ENCODE measurements around a stretch of chr2.

GRCh38 chr2:88656571-88657046 lies 29.3 kb upstream of the EIF2AK3 start:
- RRBS: no CpG with 5 or more reads among the region's 5 CpGs

DNA sequence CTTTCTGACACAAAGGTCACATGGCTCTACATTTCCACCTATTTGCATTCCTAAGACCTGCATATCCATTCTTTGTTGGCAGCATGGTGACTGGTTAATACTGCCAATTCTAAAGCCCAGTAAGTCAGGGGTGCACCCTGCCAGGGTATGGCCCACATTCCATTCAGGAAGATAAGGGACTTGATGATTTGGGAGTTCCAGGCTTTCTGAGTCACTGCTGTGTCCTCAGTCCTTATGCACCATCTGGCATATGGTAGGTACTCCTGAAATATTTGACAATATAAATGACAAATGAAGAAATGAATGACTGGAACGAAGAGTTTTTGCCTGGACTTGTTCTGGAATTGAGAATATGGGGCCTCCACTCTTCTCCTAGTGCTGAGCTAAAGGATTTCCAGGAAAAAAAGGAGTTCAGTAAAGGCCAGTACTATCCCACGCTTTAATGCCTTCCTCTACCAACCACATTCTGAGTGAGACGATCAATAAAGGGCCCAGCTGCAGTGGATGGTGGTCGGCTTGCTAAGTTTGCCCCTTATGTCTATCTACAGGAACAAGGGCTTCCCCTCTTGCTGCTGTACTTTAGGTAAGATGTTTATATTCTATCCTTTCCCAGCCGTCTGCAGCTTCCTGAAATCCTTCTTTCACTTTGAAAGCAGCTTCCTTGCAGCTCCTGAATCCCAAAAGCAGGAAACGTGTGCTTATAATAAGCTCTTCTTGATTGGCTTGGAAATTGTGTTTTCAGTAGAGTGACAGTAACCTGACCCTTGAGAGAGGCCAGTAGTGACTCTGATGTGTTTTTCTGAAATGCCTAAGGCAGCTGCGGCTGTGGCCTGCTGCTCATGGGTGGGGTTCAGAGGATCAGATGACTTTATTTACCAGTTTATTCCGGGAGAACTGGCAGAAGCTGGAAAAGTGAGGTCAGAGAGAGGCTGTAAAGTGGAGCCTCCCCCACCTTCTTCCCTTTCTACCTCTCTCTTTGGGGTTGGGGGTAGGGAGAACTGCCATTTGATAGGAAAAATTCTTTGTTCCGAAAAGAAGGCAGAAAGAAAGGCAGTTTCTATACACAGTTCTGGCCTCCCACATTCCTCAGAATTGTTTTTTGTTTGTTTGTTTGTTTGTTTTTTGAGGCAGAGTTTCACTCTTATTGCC lies 32.0 kb upstream of the EIF2AK3 start:
- RRBS: no CpG with 5 or more reads among the region's 9 CpGs

GRCh38 chr2:88841277-88842131 lies 150.0 kb downstream of the RPIA start:
- RRBS: no CpG with 5 or more reads among the region's 9 CpGs

- RRBS: no CpG with 5 or more reads among the region's 16 CpGs
These were observed 167.9 kb downstream of the RPIA start for GRCh38 chr2:88859280-88859950.

- RRBS: no CpG with 5 or more reads among the region's 10 CpGs
These were observed 188.9 kb downstream of the RPIA start for GRCh38 chr2:88880375-88880815.

GRCh38 chr2:89027611-89027947 lies 336.1 kb downstream of the RPIA start:
- RRBS: no CpG with 5 or more reads among the region's 1 CpG

DNA sequence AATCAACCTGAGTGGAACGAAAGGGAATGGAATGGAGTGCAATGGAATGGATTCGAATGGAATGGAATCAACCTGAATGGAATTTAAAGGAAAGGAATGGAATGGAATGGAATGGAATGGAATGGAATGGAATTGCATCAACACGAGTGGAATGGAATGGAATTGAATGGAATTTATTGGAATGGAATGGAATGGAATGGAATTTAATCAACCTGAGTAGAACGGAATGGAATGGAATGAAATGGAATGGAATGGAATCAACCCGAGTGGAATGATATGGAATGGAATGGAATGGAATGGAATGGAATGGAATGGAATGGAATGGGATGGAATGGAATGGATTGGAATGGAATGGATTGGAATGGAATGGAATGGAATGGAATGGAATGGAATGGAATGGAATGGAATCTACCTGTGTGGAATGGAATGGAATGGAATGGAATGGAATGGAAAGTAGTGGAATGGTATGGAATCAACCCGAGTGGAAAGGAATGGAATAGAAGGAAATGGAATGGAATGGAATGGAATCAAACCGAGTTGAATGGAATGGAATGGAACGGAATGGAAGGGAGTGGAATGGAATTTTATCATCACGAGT lies 1147.0 kb downstream of the RPIA start:
- RRBS: no CpG with 5 or more reads among the region's 9 CpGs

DNA sequence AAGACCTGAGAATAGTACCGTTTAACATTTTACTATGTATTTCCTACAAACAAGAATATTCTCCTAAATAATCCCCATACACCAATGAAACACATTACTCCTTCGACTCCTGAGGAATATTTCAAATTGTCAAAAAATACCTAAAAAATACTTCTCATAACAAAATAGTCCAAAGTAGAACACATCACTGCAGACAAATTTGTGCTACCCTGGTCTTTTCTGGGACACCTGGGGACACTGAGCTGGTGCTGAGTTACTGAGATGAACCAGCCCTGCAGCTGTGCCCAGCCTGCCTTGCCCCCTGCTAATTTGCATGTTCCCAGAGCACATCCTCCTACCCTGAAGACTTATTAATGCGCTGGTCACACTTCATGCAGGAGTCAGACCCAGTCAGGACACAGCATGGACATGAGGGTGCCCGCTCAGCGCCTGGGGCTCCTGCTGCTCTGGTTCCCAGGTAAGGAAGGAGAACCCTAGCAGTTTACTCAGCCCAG lies 1518.2 kb downstream of the RPIA start:
- RRBS: no CpG with 5 or more reads among the region's 5 CpGs

DNA sequence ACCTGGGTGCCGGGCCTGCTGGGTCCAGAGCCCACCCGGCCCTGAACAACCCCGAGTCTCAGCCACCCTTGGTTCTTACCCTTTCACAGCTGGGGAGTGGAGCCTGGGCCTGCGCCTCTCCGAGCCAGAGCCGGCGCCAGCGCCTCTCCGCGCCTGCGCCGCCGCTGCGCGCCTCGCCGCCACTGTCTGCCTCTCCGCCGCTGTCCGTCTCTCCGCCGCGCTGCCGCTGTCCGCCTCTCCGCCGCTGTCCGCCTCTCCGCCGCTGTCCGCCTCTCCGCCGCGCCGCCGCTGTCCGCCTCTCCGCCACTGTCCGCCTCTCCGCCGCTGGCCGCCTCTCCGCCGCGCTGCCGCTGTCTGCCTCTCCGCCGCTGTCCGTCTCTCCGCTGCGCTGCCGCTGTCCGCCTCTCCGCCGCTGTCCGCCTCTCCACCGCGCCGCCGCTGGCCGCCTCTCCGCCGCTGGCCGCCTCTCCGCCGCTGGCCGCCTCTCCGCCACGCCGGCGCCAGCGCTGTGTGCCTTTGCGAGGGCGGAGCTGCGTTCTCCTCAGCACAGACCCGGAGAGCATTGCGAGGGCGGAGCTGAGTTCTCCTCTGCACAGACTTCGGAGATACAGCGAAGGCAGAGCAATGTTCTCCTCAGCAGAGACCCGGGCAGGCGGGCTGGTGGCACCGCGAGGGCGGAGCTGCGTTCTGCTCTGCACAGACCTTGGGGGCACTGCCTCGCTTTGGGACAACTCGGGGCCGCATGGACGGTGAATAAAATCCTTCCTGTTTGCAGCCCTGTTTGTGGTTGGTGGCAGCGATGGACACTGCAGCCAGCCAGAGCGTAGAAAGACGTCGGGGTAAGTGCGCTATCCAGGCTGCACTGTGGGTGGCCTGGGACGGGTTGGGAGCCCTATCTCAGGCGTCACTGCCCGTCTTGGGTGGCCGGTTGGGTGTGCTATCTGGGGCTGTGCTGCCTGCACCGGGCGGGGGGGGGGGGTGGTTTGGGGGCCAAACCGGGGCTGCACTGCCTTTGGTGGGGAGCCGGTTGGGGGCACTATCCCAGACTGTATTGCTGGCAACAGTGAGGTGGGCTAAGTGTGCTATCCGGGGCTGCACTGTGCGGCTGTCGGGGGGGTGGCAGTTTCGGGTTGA lies 1553.8 kb downstream of the RPIA start:
- RRBS: no CpG with 5 or more reads among the region's 107 CpGs

DNA sequence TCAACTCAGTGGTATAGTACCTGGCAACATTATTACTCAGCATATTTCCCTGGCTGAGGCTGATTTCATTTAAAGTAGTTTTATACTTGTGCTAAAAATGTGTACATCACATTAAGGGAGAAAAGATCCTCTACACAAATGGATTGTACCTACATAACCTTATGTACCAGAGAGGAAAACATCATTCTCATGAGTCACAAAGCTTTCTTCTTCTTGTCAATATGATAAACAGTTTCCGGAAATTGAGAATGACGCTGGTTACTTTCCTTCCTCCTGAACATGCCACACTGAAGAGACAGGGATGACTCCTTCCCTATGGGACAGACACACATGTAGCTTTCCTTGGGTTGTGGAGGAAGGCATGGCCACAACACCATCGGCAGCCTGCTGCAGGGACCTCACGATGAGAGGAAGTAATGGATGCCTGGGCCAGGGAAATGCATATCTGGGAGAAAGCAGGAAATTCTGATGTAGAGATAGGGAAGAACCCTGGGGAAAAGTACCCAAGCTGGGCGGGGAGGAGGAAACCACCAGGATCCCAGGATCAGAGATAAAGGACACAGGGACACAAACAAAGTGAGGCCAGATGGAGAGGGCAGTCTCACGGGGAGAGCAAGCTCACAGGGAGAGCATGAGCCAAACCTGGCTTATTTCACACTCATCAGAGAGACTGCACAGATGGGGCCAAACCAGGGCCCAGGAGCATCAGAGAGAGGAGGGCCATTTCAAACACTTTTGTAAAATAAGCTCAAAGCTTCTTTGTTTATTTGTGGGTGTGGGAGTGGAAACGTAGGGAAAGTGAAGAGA lies 10.7 kb upstream of the AQP7B start:
- RRBS: no CpG with 5 or more reads among the region's 7 CpGs

- RRBS: no CpG with 5 or more reads among the region's 7 CpGs
These were observed 76.2 kb downstream of the TEKT4 start for GRCh38 chr2:94947511-94947740.

DNA sequence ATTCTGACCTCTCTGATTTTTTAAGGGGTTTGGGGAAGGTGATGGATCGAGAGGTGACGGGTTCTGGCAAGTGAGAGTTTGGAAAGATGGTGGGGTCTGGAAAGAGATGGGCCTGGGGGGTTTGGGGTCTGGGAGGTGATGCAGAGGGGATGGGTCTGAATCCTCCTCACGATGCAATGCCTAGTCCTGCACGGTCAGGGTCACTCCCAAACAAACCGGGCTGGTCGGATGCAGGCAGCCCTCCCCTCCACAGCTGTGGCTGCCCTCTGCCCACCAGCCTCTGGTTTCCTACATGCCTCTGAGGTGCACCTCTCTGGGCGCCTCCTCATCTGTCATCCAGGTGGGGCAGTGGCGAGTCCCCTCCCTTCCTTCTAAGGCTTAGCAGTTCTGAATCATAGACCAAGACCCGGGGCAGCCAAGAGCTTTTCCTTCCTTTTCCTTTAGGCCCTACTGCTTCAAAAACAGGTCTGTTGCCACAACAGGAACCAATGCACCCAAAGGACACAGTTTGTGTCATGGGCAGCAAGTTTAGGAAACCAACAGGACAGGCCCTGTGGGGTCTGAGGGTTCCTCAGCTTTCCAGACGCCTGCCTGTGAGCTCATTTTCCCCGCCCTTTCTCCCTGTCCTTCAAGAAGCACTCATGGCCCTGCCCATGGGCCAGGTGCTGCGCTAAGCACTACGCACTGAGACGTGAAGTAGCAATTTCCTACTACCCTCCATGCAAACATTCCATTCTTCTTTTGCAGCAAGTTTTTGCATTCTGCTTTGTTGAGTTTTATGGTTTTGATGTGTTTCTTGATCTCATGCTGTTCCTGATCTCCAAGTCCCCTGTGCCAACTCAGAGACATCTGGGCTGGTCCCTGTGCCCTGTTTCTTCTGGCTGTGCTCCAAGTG lies 6.5 kb upstream of the MAL start:
- RRBS: no CpG with 5 or more reads among the region's 14 CpGs

GRCh38 chr2:95115515-95115769 lies 6.2 kb downstream of the MRPS5 start:
- RRBS: no CpG with 5 or more reads among the region's 3 CpGs

DNA sequence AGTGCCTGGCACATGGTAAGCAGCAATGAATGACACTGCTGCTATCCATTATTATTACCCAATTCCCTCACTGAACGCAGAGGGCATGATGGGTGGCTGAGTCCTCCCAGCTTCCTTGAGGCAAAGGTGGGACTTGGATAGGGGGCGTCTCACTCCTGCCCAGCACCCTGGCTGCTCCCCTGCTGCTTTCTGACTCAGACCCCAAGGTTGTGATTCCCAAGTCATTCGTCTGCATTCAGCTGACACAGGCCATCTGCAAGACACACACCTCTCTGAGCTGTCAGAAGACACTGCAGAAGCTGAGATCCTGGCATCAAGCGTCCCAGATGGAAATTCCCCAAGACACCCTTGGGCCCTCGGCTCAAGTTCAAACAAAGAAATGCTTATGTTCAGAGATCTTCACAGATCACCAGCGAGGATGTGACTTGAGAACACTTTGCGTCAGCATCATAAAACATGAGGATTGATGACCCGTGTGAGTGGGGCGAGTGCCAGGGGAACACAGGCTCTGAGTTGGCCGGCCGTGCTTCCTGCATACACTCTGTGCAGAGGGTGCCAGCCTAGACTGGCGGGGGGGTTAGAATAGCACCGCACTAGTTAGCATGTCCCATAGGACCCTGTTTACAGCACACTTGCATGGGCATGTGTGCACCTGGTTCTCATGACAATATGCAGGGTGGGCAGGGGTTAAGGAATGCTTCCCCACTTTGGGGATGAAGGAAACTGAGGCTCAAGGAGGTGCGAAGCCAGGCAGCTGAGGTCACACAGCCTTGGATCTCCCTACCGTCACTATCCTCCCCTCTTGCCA lies 36.7 kb downstream of the KCNIP3 start:
- RRBS: no CpG with 5 or more reads among the region's 15 CpGs

- RRBS: no CpG with 5 or more reads among the region's 34 CpGs
These were observed 41.0 kb upstream of the TRIM43B start for GRCh38 chr2:95525350-95526119.

DNA sequence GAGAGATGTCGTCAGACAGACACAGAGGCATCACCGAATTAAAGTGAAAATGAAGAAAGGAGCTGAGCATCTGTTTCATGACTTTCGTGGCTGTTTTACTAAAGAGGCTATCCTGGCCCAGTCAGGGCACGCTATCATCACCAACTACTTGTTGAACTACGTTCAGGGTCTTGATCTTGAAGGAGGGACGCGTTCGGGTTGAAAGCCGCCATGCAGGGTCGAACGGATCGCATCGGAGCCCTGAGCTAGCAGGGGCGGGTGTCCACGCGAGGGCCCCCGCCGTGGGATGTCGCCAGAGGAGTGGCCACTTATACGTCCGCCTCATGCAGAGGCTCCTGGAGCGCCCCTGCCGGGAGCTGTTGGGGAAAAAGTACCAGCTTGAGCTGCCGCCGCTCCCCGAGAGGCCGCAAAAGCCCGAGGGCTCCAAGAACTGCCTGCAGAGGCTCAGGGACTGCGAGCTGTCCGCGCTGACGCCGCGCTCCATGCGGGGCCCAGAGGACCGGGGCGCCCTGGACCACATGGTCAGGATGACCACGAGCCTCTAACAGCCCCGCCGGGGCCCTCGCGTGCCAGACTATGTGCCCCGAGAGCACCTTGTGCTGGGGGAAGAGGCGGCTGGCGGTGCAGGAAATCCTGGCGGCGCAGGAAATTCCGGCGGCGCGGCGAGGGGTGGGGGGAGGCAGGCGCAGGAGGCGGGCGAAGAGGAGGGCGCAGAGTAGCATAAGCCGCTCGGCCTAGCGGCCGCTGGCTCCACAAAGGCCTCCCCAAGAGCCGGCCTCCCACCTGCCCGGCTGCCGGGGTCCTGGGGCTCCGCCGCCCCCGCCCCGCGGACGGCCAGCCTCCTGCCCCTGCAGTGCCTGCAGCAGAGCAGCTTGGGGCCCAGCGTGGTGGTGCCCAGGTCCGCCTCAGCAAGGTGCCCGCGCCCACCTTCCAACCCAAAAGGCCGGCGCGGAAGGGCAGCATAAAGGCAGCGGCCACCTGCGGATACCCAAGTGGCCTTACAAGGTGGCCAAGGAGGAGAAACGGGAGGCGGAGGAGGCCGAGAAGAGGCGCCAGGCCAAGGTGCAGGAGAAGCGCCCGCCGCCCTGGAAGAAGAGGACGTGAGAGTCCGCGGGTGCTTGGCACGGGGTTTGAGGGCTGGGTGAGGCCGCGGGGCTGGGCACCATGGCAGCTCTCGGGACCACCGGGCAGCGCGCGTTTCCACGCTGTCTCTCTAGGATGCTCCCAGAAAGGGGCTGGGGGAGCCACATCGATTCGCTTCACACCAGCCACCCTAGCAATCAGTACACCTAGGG lies 42.0 kb upstream of the TRIM43B start:
- RRBS: 1% methylated on average over 10 of the region's 99 CpGs

DNA sequence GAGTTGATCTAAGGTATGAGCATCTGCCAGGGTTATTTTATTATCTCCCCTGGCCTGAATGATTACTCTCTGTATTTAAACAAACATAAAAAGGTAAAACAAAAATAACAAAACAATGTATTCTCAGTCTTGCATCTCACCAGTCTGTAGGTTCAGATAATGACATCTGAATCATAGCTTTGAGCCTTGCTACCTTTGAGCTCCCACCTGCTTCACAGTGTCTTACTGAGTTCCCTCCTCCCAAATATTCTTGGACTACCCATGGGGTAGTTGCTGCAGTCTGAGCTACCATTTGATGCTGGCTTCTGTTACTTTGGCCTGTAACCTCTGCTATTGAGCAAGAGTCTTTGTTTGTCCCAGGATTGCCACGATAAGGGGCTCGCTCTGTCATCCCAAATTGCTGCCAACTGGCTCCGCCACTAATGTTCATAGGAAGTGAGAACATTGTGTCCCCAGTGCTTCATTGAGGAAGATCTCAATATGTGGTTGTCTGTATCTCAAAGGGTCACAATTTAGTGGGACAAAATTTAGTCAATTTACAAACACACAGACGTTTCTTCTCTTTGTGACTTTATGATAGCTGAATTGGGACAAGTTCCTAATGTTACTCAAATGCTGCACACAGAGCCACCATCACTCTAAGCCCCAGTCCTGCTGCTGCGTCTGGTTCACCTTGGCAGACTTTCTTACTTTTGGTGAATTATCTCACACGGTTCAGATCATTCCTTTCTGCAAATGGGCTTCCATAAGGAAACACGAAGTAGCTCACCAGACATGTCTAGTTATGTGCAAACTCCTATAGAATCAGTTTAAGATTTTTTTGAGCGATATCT lies 103.9 kb downstream of the TRIM43 start:
- RRBS: no CpG with 5 or more reads among the region's 8 CpGs

DNA sequence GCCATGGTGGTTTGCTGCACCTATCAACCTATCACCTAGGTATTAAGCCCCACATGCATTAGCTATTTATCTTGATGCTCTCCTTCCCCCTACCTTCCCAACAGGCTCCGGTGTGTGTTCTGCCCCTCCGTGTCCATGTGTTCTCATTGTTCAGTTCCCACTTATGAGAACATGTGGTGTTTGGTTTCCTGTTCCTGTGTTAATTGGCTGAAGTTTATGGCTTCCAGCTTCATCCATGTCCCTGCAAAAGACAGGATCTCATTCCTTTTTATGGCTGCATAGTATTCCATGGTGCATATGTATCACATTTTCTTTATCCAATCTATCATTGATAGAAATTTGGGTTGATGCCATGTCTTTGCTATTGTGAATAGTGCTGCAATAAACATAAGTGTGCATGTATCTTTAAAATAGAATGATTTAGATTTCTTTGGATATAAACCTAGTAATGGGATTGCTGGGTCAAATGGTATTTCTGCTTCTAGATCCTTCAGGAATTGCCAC lies 174.0 kb downstream of the ANKRD36C start:
- RRBS: no CpG with 5 or more reads among the region's 2 CpGs

GRCh38 chr2:95825688-95826115 lies 165.9 kb downstream of the ANKRD36C start:
- RRBS: no CpG with 5 or more reads among the region's 1 CpG

- RRBS: 87% methylated on average over 2 of the region's 10 CpGs
These were observed 17.5 kb downstream of the ADRA2B start for GRCh38 chr2:96098665-96099387.

All from iris pigment epithelial cell (primary cell).